ENCODE results near the genes HSPB1, ZP3 and SPDYE16.

DNA sequence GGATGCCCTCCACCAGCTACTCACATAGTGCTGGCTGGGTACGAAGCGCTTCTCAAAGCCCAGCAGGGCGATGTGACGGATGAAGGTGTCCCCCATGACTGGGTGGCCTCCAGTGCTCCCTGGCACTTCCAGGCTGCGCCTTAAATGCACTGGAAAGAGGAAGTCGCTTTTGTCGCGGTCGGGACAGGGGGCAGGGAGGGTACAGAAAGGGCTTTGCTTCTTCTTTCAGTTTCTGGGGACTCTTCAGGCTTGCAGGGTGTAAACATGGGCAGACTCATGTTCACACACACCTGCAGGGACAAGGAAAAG is 79.4 kb downstream of the GTF2IRD2B start:
- PRO-cap = no peak

DNA sequence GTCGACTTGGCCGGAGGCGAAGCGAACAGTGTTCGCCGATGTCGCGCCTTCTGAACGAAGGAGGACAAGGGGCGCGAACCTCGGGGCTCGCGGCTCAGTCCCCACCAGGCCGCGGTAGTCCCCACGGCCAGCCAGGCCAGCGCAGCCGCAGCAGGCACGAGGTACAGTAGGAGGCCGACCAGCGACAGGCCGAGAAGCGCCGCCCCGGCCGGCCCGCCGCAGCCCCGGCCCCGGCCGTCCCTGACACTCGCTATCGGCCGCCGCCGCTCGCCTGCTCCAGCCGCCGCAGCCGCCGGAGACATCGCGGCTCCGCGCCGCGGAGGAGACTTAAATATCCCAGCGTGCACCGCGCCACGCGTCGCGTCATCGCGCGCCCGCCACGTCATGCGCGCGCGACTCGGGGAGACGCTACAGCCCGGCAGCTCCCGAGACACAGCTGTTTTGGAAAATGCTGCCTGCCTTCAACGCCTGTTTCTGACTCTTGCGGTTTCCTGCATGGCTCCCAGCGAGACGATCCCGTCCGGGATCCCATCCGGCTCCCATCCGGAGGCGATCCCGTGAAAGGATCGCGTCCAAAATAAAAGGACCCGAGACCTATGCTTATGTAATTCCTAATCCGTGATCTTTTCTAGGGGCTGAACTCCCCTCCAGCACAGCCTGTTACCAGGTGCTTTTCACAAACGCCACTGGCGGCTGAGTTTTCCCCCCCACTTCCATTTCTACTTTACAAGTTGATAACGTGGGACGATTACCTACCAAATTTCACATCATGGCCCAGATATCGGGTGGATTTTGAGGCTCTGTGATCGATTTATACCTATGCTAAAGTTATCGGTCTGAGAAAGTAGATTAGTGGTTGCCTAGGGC is 43.4 kb downstream of the POM121C start:
- PRO-cap = no peak

- PRO-cap = no peak
Measured at GRCh38 chr7:75500612-75501245, 8.6 kb downstream of the SPDYE5 start.

GRCh38 chr7:75531236-75532005 is 39.3 kb downstream of the SPDYE5 start:
- PRO-cap = no peak

DNA sequence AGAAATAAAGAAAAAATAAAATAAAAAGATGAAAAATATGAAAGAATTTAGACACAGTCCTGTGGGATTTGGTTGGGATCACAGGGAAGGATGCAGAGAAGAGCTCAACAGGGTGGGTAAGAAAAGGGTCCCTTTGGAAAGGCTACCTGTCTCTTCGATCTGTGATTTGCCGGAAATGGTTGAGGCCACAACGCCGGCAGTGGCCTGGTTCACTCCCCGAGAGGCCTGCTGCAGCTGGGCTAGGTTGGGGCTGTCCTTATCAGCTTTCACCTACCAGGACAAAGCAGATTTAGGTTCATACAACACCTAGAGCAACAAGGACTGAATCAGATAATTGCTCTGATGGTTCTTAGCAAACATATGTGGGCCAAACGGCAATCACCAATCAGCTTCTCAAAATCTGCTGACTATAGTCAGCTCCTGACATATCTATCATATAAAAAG is 50.6 kb downstream of the SPDYE5 start:
- PRO-cap = no peak

- PRO-cap = bidirectional peak, plus-strand start at chr7:75843181, minus-strand start at chr7:75842949
Measured at GRCh38 chr7:75842427-75843463, 29.1 kb upstream of the CCL24 start.

- PRO-cap = no peak
Measured at GRCh38 chr7:75881817-75882577, 3.2 kb downstream of the RHBDD2 start.

DNA sequence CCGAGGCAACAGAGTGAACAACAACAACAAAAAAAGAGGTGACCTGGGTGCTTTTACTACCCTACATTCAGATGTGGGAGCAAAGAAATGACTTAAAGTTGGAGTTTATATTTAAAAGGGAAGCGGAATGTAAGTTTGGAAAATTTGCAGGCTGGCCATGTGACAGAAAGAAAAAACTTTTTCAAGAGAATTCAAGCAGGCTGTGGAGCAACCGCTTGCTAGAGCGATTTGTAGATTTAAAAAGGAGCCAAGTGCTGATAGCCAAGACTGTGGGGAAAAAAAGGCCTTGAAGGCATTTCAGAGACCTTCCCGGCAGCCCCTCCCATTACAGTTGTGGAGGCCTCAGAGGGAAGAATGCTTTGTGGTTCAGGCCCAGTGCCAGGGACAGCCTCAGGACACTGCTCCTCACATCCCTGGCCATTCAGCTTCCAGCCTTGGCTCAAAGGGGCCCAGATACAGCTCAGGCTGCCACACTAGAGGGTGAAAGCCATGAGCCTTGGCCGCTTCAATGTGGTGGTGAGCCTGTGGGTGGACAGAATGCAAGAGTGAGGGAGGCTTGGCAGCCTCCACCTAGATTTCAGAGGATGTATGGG is 19.4 kb downstream of the POR start:
- PRO-cap = no peak

DNA sequence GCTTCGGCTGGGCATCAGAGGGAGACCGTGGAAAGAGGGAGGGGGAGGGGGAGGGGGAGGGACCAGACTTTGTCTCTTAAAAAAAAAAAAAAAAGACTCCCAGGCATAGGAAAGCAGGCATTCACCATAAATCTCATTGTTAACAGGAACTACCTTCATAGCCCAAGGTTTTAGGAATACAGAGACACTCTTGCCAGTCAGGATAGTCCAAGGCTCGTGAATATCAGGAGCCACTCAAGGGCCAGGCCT is 38.2 kb downstream of the POR start:
- PRO-cap = no peak

GRCh38 chr7:75957023-75957755 is 37.2 kb downstream of the TMEM120A start:
- PRO-cap = no peak

- PRO-cap = bidirectional peak, plus-strand start at chr7:75966735, minus-strand start at chr7:75966479
Measured at GRCh38 chr7:75965801-75967096, 28.1 kb downstream of the TMEM120A start.

DNA sequence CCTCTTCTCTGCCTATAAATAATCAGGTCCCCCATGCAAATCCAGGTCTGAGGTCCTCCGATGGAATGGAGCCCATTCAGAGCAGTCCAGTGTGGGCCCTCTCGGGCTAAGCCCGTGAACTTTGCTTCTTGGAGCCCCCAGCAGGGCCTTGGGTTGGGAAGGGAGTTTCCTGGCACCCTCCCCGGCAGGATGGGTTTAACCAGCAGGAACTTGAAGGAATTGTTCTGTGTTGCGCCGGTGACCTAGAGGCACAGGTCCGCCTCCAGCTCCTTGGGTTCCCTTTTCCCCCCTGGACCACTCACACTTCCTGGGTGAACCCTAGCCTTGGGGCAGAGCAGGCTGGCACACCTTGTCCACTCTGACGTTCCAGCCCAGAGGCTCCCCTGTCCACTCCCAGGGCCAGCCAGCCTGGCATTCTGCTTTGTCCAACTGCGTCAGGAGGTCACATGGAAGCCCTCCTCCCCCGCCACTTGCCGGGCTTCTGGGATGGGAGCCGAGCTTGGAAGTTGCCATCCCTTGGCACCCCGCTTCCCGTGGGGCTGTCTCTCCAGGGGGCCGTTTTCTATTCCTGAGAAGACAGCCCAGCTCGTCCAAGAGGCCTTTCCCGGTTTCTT is 25.9 kb downstream of the TMEM120A start:
- PRO-cap = no peak

DNA sequence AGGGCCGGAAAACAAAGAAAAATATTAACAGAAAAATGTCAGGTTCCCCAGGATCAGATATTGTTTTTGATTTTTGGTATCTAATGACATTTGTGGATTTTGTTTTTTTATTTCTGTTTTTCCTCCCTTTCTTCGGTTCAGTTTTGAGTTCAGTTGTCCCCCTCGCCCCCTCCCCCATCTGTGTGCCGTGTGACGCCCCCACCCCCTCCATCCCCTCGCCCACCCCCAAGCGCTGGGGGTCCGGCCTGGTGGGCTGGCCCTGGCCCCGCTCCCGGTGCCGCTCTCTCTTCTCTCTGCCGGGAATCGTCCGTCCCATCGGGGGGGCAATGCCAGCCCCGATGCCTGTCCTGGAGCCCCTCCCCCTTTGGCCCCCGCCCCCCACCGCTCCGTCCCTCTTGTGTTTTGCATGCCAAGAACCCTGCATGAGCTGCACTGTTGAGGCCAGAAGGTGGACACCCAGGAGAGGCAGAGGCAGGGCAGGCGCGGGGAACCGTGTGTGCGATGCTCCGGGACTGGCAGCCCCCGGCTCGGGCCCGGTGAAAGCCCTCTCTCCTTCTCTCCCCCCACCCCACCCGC is 22.2 kb upstream of the HSPB1 start:
- PRO-cap = no peak

- PRO-cap = bidirectional peak, plus-strand start at chr7:76282707, minus-strand start at chr7:76282528
Measured at GRCh38 chr7:76282429-76283190, 19.9 kb upstream of the HSPB1 start.

- PRO-cap = bidirectional peak, plus-strand start at chr7:76302675, minus-strand start at chr7:76302474; unidirectional peak, minus-strand start at chr7:76302985; bidirectional peak, plus-strand start at chr7:76303020, minus-strand start at chr7:76302985
Measured at GRCh38 chr7:76302056-76303091, at the start of gene HSPB1. TSS of gene HSPB1 (plus strand) at chr7:76302673.

- PRO-cap = no peak
Measured at GRCh38 chr7:76327938-76328393, 25.5 kb downstream of the HSPB1 start.

DNA sequence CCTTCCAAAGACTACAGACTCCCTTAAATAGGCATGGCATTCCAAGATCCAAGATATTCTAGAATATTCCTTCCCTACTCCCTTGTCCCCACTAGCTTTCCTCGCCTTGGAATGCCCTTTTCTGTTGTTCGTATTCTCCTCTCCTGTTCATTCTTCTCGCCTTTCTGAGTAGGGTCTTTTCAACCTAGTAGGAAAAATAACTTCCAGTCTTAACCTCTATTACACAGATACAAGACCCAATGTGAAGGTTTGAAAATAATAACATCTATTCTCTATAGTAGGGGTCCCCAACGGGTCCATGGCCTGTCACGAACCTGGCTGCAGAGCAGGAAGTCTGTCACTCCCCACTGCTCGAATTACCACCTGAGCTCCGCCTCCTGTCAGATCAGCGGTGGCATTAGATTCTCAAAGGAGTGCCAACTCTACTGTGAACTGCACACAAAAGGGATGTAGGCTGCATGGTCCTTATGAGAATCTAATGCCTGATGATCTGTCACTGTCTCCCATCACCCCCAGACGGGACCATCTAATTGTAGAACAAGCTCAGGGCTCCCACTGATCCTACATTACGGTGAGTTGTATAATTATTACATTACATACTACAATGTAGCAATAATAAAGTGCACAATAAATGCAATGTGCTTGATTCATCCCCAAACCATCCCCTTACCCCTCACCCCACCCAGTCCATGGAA is 7.4 kb downstream of the YWHAG start:
- PRO-cap = no peak

DNA sequence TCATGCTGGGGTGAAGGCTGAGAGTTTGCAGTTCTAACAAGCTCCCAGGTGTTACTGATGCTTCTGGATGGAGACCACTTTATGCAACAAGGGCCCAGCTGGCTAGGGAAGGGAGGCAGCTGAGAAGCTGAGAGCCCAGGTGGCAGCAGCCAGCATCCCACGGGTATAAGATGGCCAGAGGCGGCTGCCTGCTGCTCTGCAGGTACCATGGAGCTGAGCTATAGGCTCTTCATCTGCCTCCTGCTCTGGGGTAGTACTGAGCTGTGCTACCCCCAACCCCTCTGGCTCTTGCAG is at the start of gene ZP3:
ZP3 (plus strand) TSS at position 193 of the 294 bp plus-strand sequence.
- PRO-cap = no peak

GRCh38 chr7:76512542-76512813 is 2.1 kb downstream of the UPK3B start:
- PRO-cap = no peak

GRCh38 chr7:76543245-76543547 is at the start of gene SPDYE16:
TSS of gene SPDYE16 (minus strand) at chr7:76543297.
- PRO-cap = no peak

All from sternocleidomastoid (tissue), 1 donor.